Stomach (tissue), 7 donors: ENCODE results near the gene TMEM121B.

DNA sequence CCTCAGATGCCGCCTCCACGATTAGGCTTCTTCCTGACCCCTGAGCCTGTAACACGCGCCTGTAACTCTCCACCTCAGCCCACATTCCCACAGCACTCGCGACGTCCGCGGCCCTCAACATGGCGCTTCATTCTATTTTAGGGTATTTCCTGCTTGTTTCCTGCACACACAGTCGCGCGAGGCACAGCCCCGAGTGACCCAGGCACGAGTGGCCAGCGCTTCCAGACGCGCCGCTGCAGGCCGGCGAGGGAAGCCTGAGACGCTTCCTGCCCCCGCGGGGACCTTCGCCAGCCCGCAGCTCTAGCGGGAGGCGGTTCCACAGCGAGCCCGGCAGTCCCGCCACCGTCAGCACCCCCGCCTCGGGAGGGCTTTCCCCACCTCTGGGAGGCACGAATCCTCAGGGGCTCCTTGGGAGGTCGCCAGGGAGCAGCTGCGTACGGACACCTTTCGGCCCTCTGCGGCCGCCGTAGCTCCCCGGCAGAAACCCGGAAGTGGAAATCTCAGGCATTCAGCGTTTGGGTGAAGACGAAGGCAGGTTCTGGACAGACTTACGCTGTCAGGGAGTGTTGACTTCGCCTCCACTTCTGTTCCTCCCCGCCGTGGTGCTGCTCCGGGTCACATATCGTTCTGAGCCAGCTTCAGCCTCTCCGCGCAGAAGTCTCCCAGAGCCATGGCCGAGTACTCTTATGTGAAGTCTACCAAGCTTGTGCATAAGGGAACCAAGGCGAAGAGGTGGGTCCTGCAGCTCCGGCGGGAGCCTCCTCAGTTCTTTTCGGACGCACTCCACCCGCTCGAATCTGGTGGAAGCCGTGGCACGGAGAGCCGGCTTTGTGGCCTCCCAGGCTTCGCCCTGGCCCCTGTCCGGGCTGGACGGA is 2926.0 kb upstream of the OR11H1 start:
- PRO-cap = unidirectional peak, minus-strand start at position 201 of the sequence; unidirectional peak, minus-strand start at position 302 of the sequence
- RAMPAGE, long total RNA, 5 experiments = no peak in any of the 5 experiments
- RRBS = no CpG with 5 or more reads among the region's 68 CpGs

- PRO-cap = no peak
- RAMPAGE, long total RNA, 5 experiments = no peak in any of the 5 experiments
- RRBS = no CpG with 5 or more reads among the region's 1 CpG
These were observed 217 bp upstream of the CCT8L2 start for GRCh38 chr22:16592867-16593186.

GRCh38 chr22:16679633-16680059 is 87.0 kb upstream of the CCT8L2 start:
- PRO-cap = no peak
- RAMPAGE, long total RNA, 5 experiments = no peak in any of the 5 experiments
- RRBS = no CpG with 5 or more reads among the region's 5 CpGs

GRCh38 chr22:17087695-17088267 is 3.0 kb downstream of the IL17RA start:
- PRO-cap = no peak
- RAMPAGE, long total RNA, 5 experiments = no peak in any of the 5 experiments
- RRBS = no CpG with 5 or more reads among the region's 9 CpGs

DNA sequence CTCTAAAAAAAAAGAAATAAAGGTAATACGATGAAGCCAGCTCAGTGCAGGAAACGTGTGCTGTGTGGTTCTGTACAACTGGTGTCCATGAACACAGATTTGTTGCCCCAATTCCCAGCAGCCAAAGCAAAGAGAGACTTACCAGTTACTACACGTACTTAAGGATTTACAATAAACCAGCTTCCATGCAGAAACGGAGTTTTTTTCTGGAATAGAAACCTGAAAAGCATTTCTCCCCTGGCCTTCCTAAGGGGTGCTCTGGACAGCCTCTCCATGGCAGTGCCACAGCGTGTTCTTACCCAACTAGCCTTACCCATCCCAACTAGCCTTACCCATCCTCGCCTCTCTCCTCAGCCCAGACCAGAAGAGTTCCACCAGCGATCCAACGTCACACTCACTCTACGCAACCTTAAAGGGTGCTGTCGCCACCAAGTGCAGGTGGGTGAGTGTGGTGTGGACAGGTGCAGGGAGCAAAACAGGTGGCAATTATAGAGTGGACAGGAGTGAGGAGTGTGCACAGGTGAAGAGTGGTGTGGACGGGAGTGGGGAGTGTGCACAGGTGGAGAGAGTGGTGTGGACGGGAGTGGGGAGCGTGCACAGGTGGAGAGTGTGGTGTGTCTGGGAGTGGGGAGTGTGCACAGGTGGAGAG is 17.9 kb downstream of the TMEM121B start:
- PRO-cap = no peak
- RAMPAGE, long total RNA, 5 experiments = no peak in any of the 5 experiments
- RRBS = no CpG with 5 or more reads among the region's 13 CpGs

- PRO-cap = bidirectional peak, plus-strand start at chr22:17121512, minus-strand start at chr22:17121289
- RAMPAGE, long total RNA, 5 experiments = no peak in any of the 5 experiments
- RRBS = 4% methylated on average over 50 of the region's 137 CpGs
These were observed at the start of gene TMEM121B for GRCh38 chr22:17120714-17122080. TSS of gene TMEM121B (minus strand) at chr22:17121360.

- PRO-cap = no peak
- RAMPAGE, long total RNA, 5 experiments = no peak in any of the 5 experiments
- RRBS = 19% methylated on average over 11 of the region's 26 CpGs
These were observed 20.7 kb downstream of the ADA2 start for GRCh38 chr22:17198421-17199078.

DNA sequence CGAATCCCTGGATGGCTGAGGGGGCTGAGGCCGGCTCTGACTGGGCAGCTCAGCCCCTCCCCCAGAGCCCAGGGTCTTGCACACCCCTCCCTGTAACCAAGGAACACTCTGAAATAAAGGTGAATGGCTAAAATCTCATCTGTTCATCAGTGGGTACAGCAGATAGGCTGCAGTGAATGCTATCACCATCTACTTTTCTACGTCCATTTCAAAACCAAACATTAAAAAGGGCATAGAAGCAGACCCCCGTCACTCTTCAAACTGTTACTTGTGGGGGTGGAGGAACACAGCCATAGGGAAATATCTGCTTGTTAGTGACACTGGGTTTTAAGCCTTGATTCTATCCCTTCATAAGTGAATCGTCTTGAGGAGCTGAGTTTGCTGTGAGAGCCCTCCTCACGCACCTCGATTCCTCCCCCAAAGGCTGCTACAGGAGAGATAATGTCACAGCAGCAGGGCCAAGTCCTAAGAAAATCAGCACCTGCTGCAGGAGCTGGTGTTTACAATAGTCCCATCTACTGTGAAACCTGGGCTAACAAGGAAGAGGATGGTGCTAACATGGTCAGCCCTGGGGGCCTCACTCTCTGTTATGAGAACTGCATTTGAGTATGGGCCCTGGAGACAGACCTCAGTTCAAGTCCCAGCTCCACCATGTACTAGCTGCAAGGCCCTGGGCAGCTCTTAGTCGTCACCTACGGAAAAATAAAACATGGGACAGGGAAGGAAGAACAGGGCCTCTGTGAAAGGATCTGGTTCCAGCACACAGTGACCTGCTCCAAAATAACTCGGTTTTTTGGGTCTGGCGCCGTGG is 27.7 kb downstream of the SLC25A18 start:
- PRO-cap = no peak
- RAMPAGE, long total RNA, 5 experiments = no peak in any of the 5 experiments
- RRBS = no CpG with 5 or more reads among the region's 12 CpGs

- PRO-cap = no peak
- RAMPAGE, long total RNA, 5 experiments = no peak in any of the 5 experiments
- RRBS = no CpG with 5 or more reads among the region's 8 CpGs
These were observed 28.8 kb downstream of the SLC25A18 start for GRCh38 chr22:17592060-17592618.

GRCh38 chr22:17632946-17633811 is 4.6 kb upstream of the ATP6V1E1 start:
- PRO-cap = no peak
- RAMPAGE, long total RNA, 5 experiments = no peak in any of the 5 experiments
- RRBS = no CpG with 5 or more reads among the region's 8 CpGs

- PRO-cap = no peak
- RAMPAGE, long total RNA, 5 experiments = start-site peak on the plus strand in 3 of 5 experiments, at chr22:17726677-17727256 at its widest, 21 to 88 reads per replicate
- RRBS = no CpG with 5 or more reads among the region's 16 CpGs
These were observed 47.5 kb downstream of the BID start for GRCh38 chr22:17726459-17727390.

GRCh38 chr22:17753615-17753929 is 20.7 kb downstream of the BID start:
- PRO-cap = no peak
- RAMPAGE, long total RNA, 5 experiments = no peak in any of the 5 experiments
- RRBS = no CpG with 5 or more reads among the region's 9 CpGs

DNA sequence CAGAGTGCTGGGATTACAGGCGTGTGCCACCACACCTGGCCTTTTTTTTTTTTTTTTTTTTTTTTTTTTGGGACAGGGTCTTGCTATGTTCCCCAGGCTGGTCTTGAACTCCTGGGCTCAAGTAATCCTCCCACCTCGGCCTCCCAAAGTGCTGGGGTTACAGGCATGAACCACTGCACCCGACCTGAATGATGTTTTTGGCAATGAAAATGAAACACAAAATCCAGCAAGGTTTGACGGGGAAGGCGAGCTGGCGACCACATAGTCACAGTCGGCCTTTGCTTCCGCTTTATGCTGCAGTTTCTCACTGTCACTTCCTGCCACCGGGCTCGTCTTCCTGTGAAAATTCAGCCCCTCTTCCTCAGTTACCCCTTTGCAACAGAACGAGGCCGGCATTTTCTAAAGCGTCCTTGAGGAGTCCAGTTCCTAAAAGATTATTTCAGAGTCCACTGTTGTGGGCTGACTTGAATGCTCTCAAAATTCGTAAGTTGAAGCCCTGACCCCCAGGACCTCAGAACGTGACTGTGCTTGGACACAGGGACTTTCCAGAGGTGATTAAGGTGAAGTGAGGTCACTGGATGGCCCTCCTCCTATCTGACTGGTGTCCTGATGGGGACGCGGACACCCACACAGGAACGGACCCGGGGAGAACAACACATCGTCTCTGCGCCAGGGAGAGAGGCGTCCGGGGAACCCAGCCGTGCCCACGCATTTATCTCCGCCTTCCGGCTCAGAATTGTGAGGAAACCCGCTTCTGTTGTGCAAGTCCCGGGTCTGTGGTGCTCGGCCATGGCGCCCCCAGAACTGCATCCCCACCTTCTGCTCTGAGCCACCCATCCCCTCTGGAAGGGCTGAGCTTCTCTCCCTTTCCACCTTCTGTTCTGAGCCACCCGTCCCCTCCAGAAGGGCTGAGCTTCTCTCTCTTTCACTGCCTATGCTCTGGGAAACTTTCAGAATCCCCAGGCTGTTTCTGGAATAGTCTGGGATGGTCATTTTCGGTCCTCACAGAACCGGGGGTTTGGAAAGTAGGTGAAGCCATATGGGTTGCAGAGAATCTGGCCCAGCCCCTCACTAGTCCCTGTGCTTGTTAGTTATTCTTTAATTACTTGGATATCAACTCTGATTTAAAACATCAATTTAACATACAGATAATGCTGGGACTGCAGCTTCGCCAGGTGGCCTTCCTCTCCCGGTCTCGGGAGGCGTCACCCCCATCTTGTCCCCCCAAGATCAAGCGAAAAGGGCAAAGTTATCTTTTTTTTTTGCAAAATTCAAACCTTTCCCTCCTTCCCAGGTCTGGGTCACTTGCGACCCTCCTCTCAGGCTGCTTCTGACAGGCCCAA is 3.2 kb upstream of the BID start:
- PRO-cap = bidirectional peak, plus-strand start at position 632 of the sequence, minus-strand start at position 518 of the sequence
- RAMPAGE, long total RNA, 5 experiments = no peak in any of the 5 experiments
- RRBS = 58% methylated on average over 11 of the region's 40 CpGs

- PRO-cap = no peak
- RAMPAGE, long total RNA, 5 experiments = no peak in any of the 5 experiments
- RRBS = 93% methylated on average over 7 of the region's 22 CpGs
These were observed 4.1 kb upstream of the BID start for GRCh38 chr22:17778302-17778811.

DNA sequence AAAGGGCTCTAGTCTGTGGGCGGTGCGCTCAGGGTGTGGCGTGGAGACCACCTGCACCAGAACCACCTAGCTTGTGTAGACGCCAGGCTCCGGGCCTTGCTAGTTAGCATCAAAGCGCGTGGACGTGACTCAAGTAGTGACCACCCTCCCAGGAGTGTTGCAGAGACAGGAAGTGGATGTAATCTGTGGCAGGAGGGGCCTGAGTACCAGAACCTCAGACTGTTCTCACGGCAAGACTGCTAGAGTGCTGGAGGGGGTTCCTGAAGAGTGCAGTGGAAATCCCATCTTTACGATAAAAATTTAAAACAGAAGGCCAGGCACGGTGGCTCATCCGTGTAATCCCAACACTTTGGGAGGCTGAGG is 34.8 kb upstream of the BID start:
- PRO-cap = no peak
- RAMPAGE, long total RNA, 5 experiments = no peak in any of the 5 experiments
- RRBS = no CpG with 5 or more reads among the region's 12 CpGs

- PRO-cap = no peak
- RAMPAGE, long total RNA, 5 experiments = no peak in any of the 5 experiments
- RRBS = no CpG with 5 or more reads among the region's 21 CpGs
These were observed 58.4 kb upstream of the BID start for GRCh38 chr22:17832452-17833243.

DNA sequence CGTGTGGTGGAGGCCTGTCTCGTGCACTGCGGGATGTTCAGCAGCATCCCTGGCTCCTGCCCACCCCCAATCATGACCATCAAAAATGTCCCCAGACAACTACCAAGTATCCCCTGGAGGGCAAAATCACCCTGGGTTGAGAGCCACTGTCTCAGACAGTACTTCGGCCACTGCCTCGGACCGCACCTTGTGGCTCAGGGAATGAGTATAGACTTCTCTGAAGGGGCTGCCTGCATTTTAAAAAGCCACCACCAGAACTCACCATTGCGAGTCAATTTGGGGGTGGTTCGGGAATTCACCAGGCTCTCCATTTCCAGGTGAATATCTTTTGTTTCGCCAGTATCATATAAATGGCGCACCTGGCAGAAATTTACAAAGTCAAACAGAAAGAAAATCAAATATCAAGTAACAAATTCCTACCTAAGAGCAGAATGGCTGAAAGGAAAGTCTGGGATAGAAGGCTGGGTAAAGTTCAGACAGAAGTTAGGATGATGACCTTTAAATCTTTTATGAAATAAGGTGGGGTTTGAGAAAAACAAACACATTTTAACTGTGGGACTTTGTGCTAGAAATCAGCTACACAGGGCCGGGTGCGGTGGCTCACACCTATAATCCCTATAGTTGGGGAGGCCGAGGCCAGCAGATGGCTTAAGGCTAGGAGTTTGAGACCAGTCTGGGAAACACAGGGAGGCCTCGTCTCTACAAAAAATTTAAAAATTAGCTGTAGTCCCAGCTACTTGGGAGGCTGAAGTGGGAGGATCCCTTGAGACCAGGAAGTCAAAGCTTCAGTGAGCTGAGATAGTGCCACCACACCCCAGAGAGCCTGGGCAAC is 119.5 kb upstream of the BID start:
- PRO-cap = no peak
- RAMPAGE, long total RNA, 5 experiments = start-site peak on the minus strand in 1 of 5 experiments, centred at position 59 of the sequence, 13 reads per replicate
- RRBS = no CpG with 5 or more reads among the region's 14 CpGs

GRCh38 chr22:17902425-17903065 is 121.8 kb downstream of the MICAL3 start:
- PRO-cap = no peak
- RAMPAGE, long total RNA, 5 experiments = start-site peak on the minus strand in 1 of 5 experiments, at chr22:17902634-17902682 at its widest, 10 reads per replicate
- RRBS = no CpG with 5 or more reads among the region's 16 CpGs

DNA sequence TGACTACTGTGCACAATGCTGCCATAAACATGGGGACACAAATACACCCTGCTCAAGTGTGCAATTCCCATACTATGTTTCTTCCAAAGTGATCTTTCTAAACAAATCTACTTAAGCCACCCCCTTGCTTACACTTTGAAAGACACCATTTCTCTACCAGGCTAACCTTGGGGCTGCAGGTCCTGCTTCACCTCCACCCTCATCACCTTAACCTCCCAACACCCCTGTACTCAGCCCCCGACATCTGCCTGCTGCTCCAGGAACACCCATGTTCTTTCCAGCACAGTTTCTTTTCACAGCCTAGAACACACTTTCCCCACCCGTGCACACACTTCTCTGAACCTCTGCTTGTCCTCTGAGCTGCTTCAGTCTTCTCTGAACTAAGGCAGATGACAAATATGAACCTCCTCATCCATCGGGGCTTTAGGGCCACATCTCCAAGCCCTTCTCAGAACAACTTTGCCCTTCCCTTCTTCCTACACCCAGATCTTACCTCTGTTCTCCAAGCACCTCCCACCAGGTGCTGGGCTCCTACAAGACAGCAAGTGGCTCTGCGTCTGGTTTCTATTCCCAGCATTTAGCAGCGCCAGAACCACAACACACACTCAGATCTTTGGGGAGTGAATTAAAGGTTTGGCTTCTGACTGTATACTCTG is 96.9 kb downstream of the MICAL3 start:
- PRO-cap = no peak
- RAMPAGE, long total RNA, 5 experiments = start-site peak on the minus strand in 1 of 5 experiments, centred at position 360 of the sequence, 6 reads per replicate
- RRBS = no CpG with 5 or more reads among the region's 5 CpGs

GRCh38 chr22:17963792-17964812 is 60.3 kb downstream of the MICAL3 start:
- PRO-cap = no peak
- RAMPAGE, long total RNA, 5 experiments = no peak in any of the 5 experiments
- RRBS = no CpG with 5 or more reads among the region's 13 CpGs